Hepatocyte (in vitro differentiated cells and primary cell): ENCODE measurements around the genes CDADC1, ARL11 and KCNRG.

GRCh38 chr13:46553882-46554482 is 1.0 kb downstream of the LRCH1 start:
- RAMPAGE, long total RNA = no peak
- RRBS = no CpG with 5 or more reads among the region's 60 CpGs

GRCh38 chr13:46617225-46617868 is 64.4 kb downstream of the LRCH1 start:
- RAMPAGE, long total RNA = no peak
- RRBS = no CpG with 5 or more reads among the region's 8 CpGs

DNA sequence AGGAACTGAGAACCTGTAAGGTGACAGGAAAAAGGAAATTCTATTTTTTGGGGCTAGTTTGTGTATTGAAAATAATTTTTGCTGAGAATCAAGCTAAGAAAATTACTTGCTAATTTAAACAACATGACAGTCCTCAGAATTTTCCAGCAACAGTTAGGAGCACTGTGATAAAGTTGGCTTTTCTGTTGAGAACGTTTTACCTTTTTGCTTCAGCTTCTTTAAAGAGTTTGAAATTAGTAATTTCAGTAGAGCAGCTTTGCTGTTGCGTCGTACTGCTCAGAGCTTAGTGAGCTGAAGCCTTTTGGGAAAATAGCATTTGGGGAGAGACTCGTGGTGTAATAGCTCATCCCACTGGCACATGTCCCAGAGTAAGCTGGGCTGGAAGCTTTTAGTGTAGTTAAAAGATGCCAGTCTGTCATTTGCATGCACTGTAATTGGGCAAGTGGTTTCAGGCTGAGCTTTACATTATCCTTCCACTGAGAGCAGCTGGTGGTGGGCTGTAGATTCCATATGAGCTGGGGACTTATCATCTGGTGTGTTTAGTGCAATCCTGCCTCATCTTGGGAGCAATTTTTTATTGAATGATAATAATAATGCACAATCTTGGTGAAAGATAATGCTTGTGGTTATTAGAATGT is 69.8 kb downstream of the LRCH1 start:
- RAMPAGE, long total RNA = no peak
- RRBS = no CpG with 5 or more reads among the region's 4 CpGs

DNA sequence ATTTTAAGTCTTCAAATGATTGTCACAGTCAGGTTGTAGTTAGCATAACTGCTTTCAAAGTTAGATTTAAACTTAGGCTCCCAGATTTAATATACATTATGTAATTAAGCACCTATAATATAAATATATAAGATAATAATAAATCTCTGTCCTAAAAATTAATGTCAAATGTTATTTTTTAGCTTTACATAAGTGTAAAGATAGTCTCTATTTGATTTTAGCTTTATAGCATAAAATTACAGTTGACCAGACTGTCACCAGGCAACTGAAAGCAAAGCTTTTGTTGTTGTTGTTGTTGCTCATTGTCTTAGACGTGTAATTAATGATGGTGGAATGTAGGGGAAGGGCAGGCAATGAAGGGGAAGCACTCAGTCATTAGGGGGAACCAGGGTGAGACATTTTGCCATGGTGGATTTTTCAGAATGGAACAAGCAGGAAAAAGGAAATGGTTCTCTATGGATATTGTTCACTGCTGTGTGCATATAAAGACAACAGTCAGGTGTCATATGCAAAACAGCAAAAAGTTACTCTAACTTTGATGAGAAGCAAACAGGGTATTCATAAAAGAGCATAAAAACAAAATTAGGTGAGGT is 110.2 kb downstream of the LRCH1 start:
- RAMPAGE, long total RNA = no peak
- RRBS = no CpG with 5 or more reads among the region's 1 CpG

GRCh38 chr13:46681283-46682131 is 115.5 kb downstream of the ESD start:
- RAMPAGE, long total RNA = no peak
- RRBS = no CpG with 5 or more reads among the region's 11 CpGs

DNA sequence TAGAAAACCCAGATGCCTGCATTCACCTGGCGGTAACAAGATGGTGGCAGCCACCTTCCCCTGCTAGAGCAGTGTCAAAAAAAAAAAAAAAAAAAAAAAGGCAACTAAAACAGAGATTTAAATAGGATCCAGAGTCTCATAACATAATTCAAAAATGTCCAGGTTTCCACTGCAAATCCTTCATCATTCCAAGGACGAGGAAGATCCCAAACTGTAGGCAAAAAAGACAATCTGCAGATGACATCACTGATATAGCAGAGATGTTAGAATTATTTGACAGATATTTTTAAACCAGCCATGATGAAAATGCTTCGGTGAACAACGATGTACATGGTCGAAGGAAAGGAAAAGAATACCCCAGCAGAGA is 70.2 kb downstream of the ESD start:
- RAMPAGE, long total RNA = no peak
- RRBS = no CpG with 5 or more reads among the region's 5 CpGs

DNA sequence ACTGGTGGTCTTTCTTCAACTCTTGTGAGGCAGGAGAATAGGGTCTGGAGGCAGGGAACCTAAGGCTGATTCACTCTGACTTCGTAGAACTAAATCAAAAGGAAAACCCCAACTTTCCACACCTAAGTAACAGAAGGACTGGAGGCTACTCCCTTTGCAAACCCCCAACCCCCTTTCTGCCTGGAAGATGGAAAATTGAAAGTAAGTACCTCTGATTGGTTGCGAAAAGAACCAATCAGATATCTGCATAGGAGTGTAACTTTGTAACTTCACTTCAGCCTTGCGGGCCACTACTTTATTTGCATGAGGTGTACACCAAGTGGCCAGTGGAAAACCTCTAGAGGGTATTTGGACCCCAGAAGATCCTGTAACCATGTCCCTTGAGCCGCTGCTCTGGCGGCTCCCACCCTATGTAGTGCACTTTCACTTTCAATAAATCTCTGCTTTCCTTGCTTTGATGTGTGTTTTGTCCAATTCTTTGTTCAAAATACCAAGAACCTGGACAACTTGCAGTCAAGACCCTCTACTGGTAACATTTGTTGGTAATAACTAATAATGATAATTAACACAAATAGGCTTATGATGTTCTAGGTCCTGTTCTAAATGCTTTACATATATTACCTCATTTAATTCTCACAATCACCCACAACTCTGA is 165.2 kb downstream of the SUCLA2 start:
- RAMPAGE, long total RNA = no peak
- RRBS = no CpG with 5 or more reads among the region's 5 CpGs

DNA sequence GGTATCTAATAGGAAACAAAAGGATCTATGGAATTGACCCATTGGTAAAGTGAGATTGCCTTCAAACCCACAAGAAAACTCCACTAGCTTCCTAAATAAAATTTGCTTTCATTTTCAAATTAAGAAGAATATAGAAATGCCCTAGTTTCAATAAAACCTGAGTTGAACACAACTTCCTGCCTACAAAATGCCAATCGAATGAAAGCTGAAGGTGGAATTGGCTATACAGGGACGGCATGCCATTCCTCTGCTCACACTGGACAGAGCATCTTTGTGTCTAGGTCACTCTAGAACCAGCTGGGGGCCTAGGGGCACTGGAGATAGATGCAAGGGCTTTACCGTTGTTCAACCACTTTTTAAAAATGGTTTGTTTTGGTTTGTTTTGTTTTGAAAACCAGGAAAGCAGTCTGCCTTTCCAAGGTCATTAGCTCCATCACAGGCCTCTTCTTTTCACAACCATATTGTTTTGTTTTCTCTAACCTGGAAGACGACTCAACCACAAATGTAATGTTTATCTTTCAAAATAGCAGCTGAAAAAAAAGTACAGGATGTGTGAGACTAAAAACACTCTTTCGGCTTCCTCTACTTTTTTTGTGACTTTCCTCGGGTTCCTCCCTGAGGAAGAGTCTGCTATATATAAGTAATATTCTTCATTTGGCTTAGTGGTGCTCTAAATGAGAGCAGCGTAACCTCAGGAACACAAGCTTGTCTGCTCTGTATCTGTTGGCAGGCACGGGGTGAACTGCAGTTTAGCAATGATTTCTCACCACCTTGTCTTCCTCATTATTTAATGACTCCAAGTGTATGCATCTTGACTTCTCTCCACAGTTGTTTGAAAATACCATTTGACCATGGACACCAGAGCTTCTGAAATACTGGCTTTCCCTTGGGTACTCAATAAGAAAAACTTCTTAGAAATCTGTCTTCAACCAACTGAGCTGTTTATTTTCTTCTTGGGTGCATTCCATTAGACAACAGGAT is 11.8 kb upstream of the ITM2B start:
- RAMPAGE, long total RNA = no peak
- RRBS = no CpG with 5 or more reads among the region's 8 CpGs

- RAMPAGE, long total RNA = no peak
- RRBS = no CpG with 5 or more reads among the region's 2 CpGs
Measured at GRCh38 chr13:48253528-48254181, 20.6 kb downstream of the ITM2B start.

DNA sequence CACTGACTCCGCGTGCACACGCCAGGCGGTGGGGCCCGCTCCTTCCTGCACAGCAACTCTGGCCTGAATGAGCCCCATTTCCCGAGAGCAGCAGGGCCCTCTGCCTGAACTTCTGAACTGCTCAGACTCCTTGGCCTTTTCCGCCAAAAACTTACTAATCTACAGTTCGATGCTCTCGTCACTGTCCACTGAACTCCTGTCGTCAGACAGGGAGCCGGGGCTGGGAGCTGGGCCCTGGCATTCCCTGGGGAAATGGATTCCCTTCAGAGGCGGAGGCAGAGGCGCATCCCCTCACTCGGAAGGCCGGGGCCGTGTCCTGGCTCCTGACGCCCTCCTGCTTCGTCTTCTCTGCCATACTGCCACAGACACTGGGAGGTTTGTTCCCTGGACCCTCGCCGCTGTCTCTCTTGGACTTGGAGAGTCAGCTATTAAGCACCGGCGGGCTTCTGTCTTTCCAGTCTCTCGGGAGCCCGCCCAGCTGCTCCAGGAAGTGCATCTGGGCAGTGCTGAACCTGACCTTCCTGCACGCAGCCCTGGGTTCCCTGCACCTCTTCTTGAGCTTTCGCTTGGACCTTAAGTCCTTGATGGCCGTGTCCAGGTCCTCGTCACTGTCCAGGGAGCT is 14.4 kb downstream of the RB1 start:
- RAMPAGE, long total RNA = no peak
- RRBS = 51% methylated on average over 4 of the region's 28 CpGs

DNA sequence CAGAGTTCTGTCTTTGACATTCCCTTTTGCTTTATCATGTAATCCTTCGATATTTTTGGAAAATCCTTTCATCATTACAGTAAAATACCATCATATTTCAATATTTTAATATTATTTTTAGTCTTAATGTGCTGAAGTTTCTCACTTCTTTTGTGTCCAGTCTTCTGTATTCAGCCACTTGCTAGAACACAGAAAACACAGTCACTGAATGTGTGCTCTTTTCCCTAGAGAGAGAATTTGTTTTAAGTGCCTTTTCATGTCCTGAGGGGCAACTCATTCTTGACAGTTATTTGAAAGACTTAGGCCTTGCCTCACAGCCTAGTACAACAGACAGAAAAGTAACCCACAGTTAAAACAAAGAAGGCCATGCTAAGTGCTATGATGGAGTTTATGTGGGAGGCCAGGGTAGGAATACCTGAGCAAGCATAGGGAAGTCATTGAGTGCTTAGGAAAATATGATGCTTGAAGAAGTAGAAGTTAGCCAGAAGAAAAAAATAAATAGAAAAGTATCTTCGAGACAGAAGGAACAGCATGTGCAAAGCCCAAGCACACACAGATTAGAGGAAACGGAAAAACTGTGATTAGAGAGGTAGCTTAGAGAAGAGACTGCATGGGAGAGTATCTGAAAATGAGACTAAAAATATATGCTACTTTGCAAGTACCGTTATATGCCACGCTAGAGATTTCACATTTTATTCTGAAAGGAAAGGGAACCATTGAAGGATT is 120.9 kb downstream of the FNDC3A start:
- RAMPAGE, long total RNA = no peak
- RRBS = no CpG with 5 or more reads among the region's 5 CpGs

DNA sequence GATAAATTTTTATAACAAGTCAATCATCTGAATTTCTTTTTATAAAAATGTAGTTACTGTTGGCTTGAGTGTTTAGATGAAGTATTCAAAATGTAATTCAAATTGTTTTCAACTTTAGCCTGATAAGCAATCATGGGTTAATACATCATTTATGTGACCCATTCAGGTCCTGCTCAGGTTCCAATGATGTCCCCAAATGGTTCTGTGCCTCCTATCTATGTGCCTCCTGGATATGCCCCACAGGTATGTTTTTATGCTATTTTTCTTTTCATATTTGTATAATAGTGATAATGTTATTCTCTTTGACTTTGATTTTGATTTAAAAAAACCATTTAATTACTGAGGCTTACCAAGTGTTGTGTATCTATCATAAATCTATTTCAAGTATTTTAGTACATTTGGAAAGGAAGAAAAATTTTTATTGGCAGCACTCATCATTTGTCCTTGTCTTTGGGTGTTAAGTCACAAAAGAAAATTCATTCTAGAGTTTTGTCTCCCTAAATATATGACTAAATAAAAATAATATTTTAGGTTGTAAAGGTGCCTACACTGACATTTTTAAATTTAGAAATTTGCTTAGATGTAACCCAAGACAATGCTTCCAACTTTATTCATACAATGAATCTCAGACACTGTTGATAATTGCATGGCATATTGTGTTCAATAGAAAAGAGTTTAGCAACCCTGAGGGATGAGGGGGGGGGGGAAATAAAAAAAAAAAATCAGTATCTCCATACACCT is 105.5 kb upstream of the MLNR start:
- RAMPAGE, long total RNA = no peak

GRCh38 chr13:49247206-49248379 is at the start of gene CDADC1:
TSS of gene CDADC1 (plus strand) at chr13:49247925.
- RAMPAGE, long total RNA = start-site peak on the minus strand at chr13:49247809-49247862, 21 and 8 reads in 2 replicates
- RRBS = no CpG with 5 or more reads among the region's 43 CpGs

DNA sequence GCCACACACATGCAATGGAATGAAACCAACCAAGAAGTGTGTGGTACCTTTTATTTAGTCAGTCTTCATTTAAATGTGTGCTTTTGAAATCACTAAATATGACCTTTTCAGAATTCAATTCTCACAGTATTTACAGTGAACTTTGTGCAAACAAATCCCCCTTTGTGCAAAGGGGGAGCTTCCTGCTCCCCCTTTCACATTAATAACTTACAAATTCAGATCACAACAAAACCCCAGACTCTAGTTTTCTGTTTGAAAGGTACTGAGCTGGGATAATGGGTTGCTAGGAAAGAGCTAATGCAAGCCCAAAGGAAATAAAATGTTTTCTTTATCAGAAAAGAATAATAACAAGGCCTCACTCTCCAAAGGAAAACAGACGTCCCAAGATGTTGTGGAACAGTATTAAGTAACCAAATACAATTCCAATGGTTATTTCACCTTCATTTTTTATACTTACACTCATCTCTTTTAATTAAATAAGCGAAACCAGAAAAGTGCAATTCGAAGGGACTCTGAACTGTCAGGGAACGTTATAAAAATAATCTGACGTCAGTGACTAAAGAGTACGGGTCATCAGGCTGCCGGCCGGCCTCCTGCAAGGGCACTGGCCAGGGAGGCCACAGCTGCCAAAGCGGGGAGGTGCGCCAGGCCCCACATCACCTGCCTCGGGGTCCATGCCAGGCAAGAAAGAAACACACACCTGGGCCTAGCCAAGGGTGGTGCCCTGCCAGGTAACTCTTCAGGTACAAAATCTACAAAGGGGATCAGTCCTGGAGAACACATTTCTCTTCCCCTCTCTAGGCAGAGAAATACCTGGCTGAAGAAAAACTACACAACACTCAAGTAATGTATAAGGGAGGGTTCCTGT is 61.1 kb downstream of the CDADC1 start:
- RAMPAGE, long total RNA = no peak
- RRBS = no CpG with 5 or more reads among the region's 11 CpGs

DNA sequence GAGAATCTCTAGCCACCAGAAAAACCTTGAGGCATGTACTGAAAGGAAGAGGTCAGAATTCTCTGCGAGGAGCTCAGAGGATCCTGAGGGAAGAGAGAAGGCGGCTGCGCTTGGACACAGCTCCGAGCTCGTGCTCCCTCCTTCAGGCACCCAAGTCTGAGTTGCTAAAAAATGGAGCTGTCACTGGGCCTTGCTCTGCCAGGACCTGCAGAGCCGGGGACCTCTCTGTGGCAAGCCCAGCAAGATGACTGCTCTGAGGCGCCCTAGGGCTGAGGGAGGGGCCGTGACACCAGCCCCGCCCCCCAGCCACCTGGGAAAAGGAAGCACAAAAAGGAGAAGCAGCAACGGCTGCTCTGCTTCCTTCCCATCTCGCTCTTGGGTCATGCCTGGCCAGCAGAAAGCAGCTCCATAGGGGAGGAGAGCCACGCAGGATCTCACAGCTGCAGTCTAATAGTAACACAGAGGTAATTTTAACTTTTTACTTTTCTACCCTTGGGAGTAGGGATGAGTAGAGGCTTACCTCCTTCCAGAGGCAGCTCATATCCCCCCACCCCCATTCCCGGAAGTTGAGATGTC is at the start of gene ARL11:
Gene ARL11 (plus strand): TSS at position 356 of the 576 bp plus-strand sequence.
- RAMPAGE, long total RNA = no peak
- RRBS = no CpG with 5 or more reads among the region's 13 CpGs

- RAMPAGE, long total RNA = no peak
- RRBS = no CpG with 5 or more reads among the region's 5 CpGs
Measured at GRCh38 chr13:50015126-50015605, at the start of gene KCNRG. TSS of gene KCNRG (plus strand) at chr13:50015444.

DNA sequence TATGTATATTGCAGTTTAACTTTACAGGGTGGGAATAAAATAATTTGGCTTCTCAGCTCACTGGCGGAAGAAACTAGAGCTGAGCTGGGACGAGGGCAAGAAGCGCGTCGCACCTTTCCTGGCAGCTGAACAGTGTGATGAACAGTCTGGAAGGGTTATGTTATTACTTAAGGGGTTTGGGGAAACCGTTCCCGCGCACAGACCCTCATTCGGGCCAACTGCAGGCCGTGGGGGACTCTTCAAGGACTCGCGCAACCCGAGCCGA is 111.3 kb downstream of the KCNRG start:
- RAMPAGE, long total RNA = no peak
- RRBS = no CpG with 5 or more reads among the region's 14 CpGs

DNA sequence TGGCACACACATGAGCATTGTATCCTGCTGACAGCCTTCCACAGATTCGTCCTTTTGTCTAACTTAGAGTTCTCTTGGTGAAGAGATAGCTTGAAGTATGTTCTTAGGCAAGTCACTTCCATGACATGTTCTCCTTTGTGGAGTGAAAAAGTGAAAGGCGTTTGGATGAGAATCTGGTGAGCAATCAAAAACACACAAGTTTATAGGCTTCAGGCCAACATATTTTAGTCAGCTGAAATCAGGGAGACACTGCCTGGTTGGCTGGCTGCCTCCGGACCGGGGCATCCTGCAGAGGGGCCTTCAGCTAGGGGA is 193.1 kb downstream of the KCNRG start:
- RAMPAGE, long total RNA = no peak
- RRBS = no CpG with 5 or more reads among the region's 4 CpGs

DNA sequence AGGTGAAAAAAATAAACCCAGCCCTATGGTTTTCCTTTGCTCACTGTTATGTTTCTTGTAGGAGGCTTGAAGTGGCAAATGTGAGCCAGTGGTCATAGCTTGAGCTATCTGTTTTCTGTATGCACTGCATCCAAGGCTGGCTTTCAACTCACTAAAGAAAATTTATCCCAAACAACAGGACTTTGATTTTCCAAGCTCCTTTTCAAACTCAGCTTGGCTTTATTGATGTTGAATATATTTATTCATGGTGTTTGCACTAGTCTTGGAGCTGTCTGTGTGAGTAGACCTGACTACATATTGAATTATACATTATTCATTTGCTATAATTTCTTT is 240.6 kb downstream of the KCNRG start:
- RAMPAGE, long total RNA = no peak

- RAMPAGE, long total RNA = no peak
- RRBS = no CpG with 5 or more reads among the region's 9 CpGs
Measured at GRCh38 chr13:50357336-50357997, 342.2 kb downstream of the KCNRG start.